Cerebral cortex (tissue), 2 donors: ENCODE measurements around a stretch of chr6.

DNA sequence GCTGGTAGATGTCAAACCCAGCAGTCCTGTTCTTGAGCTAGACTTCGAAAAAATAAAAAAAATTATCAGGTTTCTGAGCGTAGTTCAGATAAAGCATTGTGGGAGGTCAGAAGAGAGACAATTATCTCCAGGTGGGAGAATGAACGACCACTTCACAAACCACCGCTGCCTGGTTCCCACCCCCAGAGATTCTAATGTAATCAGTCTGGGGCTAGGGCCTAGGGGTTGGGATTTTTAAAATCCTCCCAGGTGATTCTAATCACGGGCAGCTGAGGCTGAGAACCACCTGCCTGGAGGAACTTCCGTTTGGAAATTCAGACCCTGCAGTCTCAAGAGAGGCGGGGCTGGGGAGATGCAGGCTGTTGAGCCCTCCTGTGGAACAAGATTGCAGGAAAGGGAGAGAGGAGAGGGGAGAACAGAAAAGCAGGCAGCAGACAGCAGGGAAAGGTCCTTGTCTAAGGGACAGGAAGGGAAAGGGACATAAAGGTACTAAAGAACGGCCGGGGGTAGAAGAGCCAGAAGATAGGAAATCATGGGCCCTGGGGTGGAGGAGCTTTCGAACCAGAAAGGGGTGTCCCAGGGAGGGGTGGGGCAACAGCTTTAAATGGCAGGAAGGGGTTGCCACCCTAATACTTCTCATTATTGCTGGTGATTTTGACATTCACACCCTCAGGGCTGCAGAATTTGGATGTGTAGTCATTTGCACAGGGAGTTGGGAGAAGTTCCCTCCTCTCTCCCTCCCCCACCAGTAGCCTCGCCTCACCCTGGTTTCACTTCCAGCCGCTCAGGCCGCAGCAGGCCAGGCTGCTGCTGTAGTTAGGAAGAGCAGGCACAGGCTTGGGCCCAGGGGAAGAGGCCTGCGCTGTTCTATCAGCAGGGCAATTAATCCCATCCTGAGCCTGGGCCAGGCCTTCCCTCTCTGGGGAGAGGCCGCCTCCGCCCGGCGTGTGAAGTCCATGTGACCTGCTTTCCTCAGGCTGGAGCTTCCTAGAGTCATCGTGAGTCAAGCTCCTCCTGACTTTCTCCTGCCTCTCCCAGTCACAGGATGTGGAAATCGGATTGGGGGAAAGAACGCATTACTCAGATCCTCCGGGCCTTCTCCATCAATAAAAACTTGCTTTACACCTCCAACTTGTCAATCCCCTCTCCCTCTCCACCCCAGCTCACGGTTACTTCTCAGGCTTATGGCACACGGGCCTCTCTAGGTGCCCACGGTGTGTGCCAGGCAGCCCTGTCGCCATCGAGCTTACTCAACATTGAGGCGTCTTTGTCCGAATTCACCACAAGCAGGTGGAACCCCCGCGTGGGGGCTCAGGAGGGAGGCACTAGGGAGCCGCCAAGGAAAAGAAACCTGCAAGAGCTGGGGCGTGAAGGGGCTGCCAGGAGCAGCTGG lies 8.1 kb downstream of the ADTRP start:
- PRO-cap, 2 experiments: no peak in any of the 2 experiments

DNA sequence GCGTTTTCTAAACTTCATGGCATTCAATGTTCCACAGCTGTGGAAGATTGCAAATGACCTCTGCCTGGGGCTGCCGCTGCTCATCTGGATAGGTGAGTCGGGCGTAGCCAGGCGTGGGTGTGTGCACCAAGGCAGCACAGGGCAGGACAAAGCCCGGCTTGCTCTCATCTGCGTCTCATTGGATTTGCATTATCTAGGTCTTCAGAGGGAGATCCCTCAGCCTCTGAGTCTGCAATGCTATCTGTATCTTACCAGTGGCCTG lies 27.0 kb upstream of the ADTRP start:
- PRO-cap, 2 experiments: no peak in any of the 2 experiments

GRCh38 chr6:11868257-11868718 lies 89.7 kb upstream of the ADTRP start:
- PRO-cap, 2 experiments: no peak in any of the 2 experiments

GRCh38 chr6:12060665-12061192 lies 48.6 kb downstream of the HIVEP1 start:
- PRO-cap, 2 experiments: peak in 1 of 2 experiments; most common plus-strand start chr6:12061032 (in 1); most common minus-strand start chr6:12061037 (in 1)

- PRO-cap, 2 experiments: no peak in any of the 2 experiments
Measured at GRCh38 chr6:12065023-12066073, 53.2 kb downstream of the HIVEP1 start.

- PRO-cap, 2 experiments: no peak in any of the 2 experiments
Measured at GRCh38 chr6:12146575-12146923, 134.4 kb downstream of the HIVEP1 start.

GRCh38 chr6:12294641-12295154 lies 4.5 kb downstream of the EDN1 start:
- PRO-cap, 2 experiments: peak in 1 of 2 experiments; most common plus-strand start chr6:12295021 (in 1)

DNA sequence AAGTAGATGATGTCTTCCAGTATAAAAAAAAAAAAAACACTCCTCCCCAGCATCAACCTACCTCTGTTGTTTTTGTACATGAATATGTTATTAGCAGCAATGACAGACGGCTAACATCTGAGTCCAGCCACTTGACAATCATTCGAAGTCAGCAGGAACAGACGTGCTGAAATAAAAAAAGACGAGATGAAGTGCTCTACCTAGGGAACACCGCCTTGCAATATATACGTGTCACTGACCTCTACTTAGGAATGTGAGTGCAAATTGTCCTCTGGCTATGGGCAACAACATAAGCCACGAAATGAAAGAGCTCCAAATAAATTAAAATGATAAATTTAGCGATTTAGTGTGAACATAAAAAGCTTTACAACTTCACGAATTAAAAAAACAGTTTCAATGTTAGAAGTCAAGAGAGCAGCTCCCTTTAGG lies 23.1 kb downstream of the EDN1 start:
- PRO-cap, 2 experiments: no peak in any of the 2 experiments

DNA sequence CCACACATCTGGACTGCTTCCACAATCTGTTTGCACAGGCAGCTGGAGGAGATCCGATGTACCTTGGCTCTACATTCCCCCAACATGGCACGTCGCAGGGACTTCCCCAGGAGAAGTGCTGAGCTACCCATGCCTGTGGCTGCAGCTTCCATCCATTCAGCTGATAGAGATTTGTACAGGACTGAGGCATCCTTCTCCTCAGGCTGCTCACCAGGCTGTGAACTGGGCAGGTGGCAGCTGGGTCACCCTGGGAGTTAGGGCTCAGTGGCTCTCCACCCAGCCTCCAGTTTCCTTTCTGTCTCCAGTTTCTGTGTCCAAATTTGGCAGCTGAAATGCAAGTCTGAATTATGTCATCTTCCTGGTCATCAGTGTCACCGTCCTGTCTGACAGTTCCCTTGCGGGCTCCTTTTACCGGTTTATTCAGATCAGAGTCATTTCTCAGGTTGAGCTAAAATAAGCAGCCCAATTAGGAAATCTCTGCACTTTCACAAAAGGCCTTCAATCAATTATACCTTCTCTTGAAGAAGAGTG lies 93.2 kb downstream of the EDN1 start:
- PRO-cap, 2 experiments: no peak in any of the 2 experiments

DNA sequence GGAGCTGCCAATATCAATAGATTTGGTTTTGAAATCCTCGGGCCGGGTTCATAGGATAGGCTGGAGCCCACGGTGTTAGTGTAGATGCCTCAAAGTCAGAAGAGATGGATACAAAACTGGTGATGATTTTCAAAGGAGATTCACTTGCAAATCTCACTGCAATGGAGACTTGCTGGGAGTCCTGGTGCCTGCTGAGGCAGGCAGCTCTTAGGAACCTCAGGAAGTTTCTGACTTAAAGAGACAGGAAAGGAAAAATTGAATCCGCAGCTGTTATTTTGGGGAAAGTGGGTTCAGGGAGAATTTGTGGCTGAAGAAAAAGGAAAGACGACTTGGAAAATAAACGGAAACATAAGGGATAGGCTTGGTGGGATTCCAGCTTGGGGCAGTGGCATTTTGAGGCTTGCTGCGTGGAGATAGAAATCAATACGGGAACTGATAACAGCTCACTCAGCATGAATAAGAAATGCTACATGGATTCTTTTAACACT lies 241.6 kb downstream of the PHACTR1 start:
- PRO-cap, 2 experiments: no peak in any of the 2 experiments

GRCh38 chr6:13014563-13015602 lies 298.3 kb downstream of the PHACTR1 start:
- PRO-cap, 2 experiments: peak in 1 of 2 experiments; most common plus-strand start chr6:13014801 (in 1); most common minus-strand start chr6:13014805 (in 1)

DNA sequence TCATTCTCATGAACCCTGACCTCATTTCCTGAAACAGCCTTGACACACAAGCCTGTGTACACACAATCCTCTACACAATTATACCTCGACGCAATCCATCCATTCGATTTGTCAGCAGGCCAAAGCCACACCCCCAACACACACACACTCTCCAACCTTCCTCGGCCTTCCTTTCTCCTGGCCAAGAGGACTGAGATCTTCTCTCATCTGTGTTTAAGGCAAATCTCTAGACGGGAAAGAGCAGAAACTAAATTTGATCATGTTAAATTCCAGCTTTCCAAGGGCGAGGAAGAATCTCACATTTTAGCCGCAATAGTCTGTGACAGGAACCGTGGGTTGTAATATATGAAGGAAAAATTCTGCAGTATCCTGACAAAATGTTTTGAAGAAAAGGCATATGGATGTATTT lies 25.2 kb downstream of the TBC1D7 start:
- PRO-cap, 2 experiments: no peak in any of the 2 experiments

DNA sequence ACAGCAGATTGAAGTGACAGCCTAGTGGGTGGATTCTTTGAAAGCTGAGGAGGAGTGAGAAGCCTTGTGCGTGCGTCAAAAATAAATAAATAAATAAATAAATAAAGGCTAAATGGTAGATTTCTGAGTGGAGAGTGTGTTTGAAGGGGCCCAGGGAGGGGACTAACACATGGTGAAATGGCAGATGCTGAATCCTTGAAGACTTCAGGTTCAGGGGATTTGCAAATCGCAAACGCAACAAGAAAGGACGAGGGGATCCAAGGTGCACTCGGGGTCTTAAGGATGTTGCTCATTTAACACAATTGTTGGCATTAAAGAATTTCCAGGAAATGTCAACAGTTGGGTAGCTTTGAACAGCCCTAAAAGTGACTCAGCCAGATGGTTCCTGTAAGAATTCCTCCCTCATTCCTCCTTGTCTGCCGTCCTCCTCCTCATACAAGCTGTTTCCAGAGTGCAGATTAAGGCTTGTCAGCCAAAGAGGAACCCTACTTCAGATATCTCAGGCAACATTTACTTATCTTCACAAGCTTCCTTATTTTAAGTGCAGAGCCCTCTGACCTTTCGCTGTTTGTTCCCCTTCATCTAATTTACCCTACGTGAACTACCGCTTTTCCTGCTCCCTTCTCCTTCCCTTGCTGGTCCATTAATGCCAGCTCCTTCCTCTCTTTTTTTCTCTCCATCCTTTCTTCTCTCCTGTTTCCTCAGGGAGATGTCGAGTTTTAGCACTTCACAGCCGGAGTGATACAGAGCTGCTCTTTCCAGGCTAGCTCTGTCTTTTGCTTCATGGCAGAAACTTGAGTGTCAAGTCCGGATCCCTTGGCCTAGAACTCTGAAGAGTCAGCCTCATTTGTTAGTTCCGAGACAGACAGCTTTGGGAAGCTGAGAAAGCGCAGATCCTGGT lies 26.0 kb upstream of the TBC1D7 start:
- PRO-cap, 2 experiments: no peak in any of the 2 experiments

DNA sequence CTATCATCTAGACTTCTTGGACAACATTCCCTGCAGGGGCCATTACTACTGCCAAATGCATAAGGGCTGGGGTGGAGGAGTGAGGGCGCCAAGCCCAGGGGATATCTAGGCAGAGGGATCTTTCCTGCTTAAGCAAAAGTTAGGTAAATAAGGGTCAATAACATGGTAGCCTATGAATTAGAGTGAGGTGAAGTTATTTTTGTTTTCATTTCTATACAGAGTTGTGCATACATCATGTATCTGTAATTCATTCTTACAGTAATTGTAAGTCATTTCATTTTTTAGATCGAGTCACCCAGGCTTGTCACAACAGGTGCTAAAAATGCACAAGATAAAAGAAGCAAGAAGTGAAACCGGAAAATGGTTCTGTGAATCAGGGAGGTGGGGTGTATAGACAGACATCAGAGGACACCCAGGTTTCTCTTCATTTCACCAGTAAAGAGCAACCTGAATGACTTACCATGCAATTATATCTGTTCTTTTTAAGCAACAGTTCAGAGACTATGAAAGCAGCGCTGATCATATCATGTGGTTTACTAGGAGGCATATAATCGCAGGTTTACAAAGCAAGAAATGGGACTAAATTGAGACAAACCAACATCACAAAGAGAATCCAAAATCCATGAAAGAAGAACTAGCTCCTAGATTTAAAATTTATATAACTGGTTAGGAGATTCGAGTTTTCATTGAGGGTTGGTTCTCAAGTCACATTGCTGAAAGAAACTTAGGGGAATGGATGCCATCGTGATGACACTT lies 27.7 kb upstream of the TBC1D7 start:
- PRO-cap, 2 experiments: no peak in any of the 2 experiments

- PRO-cap, 2 experiments: peak in 1 of 2 experiments; most common plus-strand start chr6:13414410 (in 1); most common minus-strand start chr6:13414248 (in 1)
Measured at GRCh38 chr6:13413952-13414703, 73.3 kb downstream of the GFOD1 start.

DNA sequence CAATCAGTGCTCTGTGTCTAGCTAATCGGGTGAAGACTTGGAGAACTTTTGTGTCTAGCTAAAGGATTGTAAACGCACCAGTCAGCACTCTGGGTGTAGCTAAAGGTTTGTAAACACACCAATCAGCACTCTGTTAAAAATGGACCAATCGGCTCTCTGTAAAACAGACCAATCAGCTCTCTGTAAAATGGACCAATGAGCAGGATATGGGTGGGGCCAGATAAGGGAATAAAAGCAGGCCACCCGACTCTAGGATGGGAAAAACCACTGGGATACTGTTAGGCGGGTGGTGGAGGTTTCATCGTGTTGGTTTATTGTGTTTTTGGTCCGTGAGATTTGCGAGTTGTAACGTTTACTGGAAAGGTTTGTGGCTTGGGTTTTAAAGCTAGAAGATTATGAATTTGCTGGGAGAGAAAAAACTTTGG lies 25.5 kb upstream of the GFOD1 start:
- PRO-cap, 2 experiments: no peak in any of the 2 experiments

DNA sequence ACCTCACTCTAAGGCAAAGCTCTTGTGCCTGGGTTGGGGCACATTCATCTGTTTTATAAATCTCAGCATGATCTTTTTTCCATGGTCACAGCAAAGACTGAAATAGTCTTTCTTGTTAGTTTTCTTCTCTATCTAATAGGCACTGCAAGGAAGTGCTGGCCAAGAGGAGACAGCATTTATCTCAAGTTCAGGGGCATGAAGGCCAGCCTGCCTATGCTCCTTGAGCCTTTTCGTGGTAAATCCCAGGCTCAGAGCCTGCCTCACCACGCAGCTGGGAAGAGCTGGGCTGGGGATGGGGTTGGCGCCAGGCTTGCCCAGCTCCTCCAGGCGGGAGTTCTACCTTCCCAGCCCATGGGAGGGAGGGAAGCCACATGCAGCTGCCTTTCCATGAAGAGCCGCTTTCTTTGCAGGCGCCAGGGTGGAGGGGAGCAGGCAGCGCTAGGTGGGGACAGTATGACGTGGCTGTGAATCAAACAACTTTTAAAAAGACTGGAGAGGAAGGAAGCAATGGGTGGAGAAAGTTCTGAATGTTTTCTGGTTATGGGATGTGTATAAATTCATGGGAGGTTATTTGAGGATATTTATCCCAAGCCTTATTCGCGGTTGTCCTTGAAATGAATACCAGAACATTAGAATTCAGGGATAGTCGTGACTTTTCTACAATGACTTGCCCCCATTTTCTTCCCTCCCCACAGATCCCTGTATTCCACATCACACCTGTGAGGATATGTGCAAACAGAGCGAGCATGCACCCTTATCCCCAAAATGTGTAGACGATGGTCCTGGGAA lies 19.4 kb upstream of the SIRT5 start:
- PRO-cap, 2 experiments: peak in 1 of 2 experiments; most common plus-strand start position 594 of the sequence (in 1); most common minus-strand start position 406 of the sequence (in 1)

- PRO-cap, 2 experiments: no peak in any of the 2 experiments
Measured at GRCh38 chr6:13559250-13559749, 15.1 kb upstream of the SIRT5 start.

DNA sequence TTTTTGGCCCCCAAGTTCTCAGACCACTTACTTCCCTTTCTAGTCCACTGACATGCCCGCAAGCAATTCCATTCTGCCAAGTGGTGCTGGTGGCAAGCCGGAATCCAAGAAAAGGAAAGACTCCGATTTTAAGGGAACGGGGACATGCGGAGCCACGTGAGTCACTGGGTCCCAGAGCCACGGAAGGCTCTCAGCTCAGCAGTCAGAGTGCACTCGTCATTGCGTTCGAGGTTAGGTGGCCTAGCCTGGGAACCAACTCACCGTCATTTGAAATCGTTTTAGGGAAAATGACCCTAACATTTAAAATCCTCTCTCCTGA lies 738 bp upstream of the SIRT5 start:
- PRO-cap, 2 experiments: peak in 1 of 2 experiments; most common plus-strand start position 159 of the sequence (in 1)

DNA sequence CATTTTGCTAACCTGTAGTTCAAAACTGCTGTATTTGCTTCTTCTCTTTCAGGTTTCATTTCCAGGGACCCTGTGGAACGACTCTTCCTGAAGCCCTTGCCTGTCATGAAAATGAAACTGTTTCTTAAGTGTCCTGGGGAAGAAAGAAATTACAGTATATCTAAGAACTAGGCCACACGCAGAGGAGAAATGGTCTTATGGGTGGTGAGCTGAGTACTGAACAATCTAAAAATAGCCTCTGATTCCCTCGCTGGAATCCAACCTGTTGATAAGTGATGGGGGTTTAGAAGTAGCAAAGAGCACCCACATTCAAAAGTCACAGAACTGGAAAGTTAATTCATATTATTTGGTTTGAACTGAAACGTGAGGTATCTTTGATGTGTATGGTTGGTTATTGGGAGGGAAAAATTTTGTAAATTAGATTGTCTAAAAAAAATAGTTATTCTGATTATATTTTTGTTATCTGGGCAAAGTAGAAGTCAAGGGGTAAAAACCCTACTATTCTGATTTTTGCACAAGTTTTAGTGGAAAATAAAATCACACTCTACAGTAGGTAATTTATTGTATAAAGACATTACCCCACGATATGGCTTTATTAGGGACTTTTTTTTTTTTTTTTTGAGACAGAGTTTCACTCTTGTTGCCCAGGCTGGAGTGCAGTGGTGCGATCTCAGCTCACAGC lies 3.3 kb upstream of the NOL7 start:
- PRO-cap, 2 experiments: no peak in any of the 2 experiments